Cardiac atrium fibroblast (primary cell): Measurements from ENCODE around the gene ASCL2.

DNA sequence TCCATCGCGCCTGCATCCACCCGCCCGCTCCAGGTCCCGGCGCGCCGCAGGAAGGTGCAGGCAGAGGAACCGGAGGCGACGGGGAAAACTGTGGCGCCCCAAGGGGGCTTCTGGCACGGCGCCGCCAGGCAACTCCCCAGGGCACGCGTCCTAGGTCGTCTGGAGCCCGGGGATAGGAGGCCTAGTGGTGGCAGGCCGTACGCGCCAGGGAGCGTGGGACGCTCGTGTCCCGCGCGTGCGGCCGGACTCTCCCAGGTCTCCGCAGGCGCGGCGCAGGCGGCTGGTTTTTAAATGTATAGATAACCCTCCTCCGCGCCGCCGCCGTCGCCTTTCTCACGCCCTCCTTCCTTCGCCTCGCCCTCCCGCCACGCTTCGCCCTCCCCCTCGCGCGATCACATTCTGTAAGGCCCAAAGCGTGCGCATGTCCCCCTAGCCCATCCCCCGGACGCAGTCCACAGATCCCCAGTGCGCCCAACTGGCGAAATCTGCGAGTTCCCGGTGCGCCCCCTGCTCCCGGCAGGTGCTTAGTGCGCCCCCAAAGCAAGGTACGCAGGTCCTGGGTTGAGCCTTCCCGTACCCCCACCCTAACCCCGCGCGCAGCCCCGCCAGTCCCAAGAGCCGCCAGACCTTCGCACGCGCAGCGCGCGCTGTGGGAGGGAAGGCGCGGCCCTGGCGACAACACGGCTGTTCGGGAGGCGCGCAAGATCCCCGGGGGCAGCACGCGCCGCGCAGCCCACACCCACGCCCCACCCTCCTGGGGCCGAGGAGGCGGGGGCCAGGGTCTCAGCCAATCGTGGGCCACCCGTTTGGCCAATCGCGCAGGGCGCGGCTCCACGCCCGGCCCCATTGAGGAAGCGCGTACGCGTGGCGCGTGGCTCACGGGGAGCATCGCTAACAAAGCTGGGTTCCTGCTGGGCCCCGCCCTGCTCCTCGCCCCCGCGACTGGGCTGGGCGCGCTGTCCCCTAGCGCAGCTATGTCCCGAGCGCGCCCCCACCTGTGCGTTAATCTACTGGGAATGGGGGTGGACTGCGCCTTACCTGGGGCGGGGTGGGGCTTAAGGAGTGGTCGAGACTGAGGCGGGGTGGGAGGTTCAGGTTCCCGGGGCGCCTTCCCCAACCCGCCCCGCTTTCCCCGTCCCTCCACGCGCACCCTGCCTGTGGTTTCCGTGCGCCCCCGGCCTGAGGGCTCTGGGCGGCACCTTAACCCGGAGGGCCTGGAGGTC lies at the start of gene ASCL2:
TSS of gene ASCL2 (minus strand) at position 261 of the 1,223 bp plus-strand sequence.
- RAMPAGE, long total RNA: no peak

DNA sequence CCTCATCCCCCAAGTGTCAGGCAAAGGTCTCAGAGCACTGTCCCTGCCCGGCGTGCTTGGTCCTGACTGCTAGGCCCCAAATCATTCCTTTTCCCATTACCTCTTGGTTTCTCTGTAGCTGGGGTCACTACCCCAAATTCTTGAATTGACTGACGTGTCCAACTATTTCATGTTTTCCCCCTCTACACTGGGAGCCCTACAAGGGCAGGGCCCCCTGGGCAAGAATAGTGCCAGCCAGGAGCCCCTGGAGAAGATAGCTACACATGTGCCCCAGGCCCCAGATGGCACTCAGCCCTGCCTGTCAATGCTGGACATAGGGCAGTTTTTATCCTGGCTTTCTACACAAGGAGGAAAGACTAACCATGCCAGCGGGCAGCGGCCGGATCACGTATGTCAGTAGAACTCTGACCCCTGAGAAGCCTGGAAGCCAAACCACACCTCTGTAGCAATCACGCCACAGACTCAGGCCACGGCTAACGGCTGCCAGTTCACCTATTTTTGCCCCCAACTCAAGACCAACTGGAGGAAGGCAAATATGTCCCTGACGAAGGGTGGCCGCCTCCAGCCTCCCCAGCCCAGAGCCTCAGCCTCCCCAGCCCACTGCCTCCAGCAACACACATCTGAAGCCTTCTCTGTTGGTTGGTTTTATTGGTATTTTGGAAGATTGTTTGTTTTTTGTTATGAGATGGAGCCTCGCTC lies 7.3 kb upstream of the CD81 start:
- RAMPAGE, long total RNA: no peak

GRCh38 chr11:2375945-2376572 lies 1.1 kb upstream of the CD81 start:
- RAMPAGE, long total RNA: no peak

DNA sequence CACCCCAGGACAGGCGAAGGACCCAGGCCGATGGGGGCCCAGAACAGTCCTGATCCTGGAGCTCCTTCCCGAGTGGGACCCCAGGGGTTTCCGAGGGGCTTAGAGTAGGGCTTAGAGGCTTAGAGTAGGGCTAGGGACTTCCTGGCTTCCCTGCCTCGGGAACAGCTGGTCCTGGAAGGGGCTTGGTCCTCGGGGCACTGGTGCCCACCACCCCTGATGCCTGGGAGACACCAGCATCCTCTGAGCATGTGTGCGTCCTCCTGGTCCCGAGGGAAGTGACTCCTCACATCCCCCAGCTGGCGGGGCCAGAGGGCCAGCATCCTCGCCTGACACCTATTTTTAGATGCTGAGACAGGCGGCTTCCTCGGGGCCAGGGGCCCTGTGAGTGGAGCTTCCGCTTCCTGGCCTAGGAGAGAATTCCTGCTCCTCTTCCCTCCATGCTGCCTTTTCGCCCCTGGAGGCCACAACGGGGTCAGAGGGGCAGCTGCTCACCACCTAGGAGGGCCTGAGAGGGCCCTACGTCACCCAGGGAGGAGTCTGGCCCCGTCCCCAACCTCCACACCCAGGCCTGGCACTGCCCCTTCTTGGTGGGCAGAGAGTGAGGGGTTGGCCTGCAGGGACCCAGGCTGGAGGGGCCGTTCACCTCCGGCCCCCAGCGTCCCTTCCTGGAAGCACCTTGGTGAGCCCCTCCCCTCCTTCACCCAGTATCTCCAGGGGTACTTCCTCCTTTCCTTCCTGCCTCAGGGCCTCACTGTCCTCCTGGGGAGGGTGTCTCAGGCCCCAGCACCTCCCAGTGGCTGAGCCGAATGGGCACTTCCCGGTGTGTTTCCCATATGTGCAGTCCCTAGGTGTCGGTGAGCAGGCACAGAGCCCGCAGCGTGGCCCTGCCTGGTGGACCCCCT lies 5.9 kb downstream of the CD81 start:
- RAMPAGE, long total RNA: no peak

GRCh38 chr11:2474340-2474985 lies 29.7 kb downstream of the KCNQ1 start:
- RAMPAGE, long total RNA: no peak

GRCh38 chr11:2576967-2577654 lies 132.3 kb downstream of the KCNQ1 start:
- RAMPAGE, long total RNA: no peak

- RAMPAGE, long total RNA: no peak
These were observed 200.0 kb downstream of the KCNQ1 start for GRCh38 chr11:2644735-2645296.

DNA sequence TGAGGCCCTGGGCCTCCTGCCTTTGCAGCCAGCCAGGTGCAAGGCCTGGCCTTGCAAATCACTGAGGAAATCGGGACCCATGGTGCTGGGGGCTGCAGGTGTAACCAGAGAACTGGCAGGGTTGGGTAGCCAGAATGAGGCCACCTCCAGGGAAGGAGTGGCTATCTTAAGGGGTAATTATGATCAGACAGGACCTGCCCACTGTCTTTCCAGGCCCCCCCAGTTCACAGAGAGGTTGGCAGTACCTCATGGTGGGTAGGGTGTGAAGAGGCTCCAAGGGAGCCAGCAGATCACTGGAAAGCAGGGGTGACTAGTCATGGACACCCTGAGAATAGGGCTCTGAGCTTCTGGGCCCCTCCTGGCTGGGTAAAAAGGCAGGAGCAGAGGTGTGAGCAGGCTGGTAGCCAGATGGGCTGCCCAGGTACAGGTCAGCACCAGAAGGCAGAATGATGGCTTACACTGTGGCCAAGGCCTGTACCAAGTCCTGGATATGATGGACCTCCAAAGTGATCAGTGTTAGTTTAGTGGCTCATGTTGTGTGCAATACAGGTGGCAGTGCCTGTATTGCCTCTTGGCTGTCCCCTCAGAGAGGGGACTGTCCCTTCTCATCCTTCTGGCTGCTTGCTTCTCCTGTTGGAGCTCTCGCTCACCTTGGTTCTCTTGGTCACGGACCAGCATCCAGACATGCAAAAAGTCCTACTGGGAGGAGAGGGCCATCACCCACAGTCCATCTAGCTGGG lies 218.3 kb downstream of the KCNQ1 start:
- RAMPAGE, long total RNA: no peak

DNA sequence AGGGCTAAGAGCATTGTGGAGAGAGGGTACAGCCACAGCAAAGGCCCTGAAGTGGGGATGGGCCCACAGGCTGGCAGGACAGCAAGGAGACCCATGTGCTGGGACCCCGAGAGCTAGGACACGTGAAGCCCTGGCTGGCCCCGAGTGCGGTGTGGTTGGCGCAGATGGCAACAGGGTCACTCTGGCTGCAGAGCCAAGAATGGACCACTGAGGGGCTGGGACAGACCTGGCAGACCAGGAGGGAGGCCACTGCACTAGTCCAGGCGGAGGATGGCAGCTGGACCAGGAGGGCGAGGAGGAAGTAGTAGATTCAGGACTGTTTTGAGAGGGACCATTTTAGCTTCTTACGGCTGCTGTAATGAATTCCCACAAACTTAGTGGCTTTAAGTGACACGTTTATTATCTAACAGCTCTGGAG lies 155.6 kb downstream of the CDKN1C start:
- RAMPAGE, long total RNA: no peak

- RAMPAGE, long total RNA: no peak
These were observed 80.0 kb downstream of the CDKN1C start for GRCh38 chr11:2805458-2806137.

DNA sequence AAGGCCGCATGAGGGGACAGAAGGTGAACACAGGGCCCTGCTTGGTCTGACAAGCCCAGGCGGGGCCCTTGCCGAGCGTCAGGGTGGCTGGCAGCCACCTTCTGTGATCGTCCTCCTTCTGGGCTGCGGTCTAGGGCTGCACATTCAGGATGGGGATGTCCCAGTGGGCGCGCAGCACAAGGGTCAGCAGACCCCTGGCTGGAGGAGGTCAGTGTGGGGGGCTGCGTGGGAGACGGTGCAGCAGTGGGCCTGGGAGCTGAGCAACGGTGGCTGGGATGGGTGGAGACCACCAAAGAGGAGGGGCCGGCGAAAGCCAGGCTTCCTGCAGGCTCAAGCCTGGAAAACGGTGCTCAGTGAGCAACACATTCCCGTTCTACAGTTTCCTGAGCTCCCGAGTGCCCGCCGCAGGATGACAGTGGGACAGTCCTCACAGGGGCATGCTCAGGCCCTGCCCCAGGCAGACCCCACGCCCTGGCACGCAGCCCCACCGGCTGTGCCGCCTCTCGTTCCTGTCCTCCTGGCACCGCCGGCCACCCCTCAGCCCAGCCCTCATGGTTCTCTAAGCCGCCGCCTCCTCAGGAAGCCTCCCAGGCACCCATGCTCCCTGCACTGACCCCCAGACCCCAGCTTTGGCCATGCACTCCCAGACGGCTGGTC lies 73.9 kb downstream of the CDKN1C start:
- RAMPAGE, long total RNA: no peak

GRCh38 chr11:2883065-2883407 lies 2.5 kb downstream of the CDKN1C start:
- RAMPAGE, long total RNA: no peak

GRCh38 chr11:2903006-2903959 lies 1.2 kb downstream of the SLC22A18 start:
- RAMPAGE, long total RNA: no peak

DNA sequence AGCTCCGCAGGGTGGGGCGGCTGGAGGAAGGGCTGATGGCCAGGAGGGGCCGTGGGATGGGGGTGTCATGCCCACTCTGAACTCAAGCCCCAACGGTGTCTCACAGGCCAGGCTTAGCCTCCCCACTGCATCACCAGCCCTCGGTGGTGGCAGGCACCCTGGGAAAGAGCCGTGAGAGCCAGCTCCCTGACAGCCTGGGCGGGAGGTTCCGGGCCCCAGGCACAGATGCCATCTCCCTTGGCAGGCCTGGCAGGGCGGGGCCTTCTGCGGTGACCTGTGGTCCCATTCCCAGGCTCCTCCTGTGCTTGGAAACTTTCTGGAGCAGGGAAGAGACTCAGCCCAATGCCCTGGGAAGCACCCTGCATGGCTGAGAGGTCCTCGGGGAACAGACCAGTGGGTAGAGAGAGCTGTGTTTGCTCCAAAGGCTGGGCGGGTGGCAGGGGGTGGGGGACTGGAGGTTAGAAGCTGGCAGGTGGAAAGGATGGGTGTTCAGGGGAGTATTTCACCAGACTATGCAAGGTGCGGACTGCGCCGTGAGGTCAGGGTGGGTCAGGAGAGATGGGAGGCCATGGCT lies 4.8 kb downstream of the PHLDA2 start:
- RAMPAGE, long total RNA: no peak

GRCh38 chr11:2927967-2928743 lies 1.1 kb downstream of the PHLDA2 start:
- RAMPAGE, long total RNA: no peak

DNA sequence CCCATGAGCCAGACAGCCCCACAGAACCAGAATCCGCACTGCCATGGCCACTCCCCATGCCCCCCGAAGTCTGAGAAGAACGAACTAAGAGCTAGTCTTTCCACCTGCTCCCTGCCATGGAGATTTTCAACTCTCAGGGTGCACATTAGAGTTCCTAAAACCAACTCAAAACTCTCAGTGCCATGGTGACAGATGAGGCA lies 24.1 kb downstream of the NAP1L4 start:
- RAMPAGE, long total RNA: no peak

DNA sequence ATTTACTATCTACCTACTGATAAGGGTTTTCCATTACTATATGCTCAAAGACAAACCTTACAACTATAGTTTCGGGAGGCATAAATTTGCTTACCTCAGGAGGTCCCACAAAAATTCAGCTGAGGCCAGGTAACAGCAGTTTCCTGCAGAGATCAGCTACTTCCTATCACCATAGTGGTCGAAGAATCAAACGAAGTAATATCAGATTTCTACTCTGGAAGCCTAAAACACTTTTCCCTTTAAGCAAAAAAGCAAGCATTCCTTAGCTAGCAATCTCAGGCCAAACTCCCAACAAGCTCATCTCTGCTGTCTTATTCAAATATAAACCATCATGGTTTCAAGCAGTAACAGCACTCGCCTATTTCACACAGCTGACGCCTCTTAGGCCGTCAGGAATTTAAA lies 3.1 kb downstream of the NAP1L4 start:
- RAMPAGE, long total RNA: no peak

GRCh38 chr11:3154115-3154673 lies 10.9 kb downstream of the OSBPL5 start:
- RAMPAGE, long total RNA: no peak

- RAMPAGE, long total RNA: no peak
These were observed 4.8 kb downstream of the STIM1 start for GRCh38 chr11:3860257-3860637.

GRCh38 chr11:3884156-3884602 lies 28.7 kb downstream of the STIM1 start:
- RAMPAGE, long total RNA: no peak